Cardiac ventricle fibroblast (primary cell): ENCODE measurements around a stretch of chr10.

- RAMPAGE, long total RNA, result no peak
Measured at GRCh38 chr10:73916276-73917099, 5.6 kb downstream of the PLAU start.

GRCh38 chr10:73956466-73957245 lies 41.3 kb upstream of the VCL start:
- RAMPAGE, long total RNA, result no peak

DNA sequence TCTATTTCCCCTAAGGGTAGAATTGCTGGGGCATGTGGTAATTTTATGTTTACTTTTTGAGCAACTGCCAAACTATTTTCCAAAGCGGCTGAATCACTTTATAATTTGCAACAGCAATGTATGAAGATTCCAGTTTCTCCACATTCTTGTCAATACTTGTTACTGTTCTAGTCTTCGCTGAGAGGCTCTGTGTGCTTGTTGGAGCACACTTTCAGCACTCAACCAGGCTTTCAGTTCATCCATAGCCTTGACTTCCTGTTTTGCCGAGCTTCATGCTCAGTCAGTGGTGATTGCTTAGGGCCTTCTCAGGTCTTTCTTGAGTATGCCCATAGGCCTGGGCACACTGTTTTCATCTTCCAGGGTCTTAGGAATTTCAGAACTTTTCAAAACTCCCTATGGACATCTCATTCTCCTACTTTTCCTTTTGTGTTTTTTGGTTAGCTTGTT lies 39.1 kb downstream of the ADK start:
- RAMPAGE, long total RNA, result no peak

DNA sequence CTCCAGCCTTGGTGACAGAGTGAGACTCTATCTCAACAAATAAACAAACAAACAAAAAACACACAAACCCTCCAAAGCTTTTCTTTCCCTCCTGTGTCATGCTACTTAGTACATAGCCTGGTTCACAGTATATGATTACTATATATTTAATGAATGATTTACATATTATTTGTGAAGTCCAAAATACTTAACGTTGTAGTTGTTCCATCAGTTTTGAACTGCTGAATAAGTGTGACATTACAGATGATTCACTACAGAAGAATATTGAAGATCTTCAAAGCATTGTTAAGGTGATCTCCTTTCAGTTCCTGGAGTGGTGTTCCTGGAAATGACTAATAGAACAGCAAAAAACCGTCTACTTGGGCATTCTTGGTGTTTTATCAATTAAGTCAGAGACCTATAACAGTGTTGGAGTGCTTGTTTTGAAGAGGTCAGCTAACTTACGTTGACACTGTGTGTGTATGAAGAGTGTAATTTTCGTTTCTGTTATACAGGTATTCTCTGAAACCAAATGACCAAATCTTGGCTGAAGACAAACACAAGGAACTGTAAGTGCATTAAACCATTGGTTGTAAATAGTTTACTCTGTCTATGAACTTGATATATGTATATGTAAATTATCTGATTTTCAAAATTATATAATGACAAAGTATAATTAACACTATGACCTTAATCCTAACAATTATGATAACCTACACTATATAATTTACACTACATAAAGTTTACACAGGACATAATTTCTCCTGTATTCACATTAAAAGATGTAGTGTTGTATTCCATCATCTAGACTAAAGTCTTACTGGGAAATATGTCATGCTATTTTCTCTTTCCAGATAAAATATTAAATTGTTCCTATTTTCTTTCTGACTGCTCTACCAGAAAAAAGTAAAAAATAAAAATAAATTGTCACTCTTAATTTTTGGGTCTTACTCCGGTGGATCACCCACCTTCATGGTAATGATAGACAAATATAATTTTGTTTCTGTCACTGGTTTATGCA lies 73.3 kb downstream of the ADK start:
- RAMPAGE, long total RNA, result no peak

DNA sequence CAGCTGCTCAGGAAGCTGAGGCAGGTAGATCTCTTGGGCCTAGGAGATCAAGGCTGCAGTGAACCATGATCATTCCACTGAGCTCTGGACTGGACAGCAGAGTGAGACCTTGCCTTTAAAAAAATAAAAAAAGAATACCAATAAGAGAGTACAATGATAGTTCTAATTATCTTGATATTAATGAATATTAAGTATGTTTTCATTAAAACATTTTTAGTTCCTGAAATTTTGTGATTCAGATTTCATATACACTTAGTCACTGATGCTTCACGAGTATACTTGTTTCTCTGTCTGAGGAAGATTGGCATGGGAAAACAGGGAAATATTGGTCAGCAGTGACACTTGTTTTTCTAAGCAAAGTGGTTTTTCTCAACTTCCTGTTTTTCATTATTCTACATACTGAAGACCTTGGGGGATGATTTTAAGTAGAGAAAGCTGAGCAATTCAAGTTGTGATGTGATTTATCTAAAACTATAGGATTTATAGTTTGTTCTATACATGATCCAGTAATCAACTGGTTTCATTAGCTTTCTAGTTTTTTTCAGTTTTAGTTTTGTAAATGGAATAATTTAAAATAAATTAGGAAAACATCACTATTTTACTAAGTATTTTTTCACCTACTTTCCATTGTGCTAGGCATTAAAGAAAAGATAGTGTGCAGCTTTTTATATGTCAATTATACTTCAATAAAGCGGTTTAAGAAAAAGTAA lies 77.0 kb downstream of the ADK start:
- RAMPAGE, long total RNA, result no peak

GRCh38 chr10:74587465-74587792 lies 239.0 kb upstream of the KAT6B start:
- RAMPAGE, long total RNA, result no peak

- RAMPAGE, long total RNA, result no peak
Measured at GRCh38 chr10:74926821-74927452, 100.5 kb downstream of the KAT6B start.

GRCh38 chr10:75021692-75022557 lies 51.5 kb downstream of the DUSP29 start:
- RAMPAGE, long total RNA, result no peak

DNA sequence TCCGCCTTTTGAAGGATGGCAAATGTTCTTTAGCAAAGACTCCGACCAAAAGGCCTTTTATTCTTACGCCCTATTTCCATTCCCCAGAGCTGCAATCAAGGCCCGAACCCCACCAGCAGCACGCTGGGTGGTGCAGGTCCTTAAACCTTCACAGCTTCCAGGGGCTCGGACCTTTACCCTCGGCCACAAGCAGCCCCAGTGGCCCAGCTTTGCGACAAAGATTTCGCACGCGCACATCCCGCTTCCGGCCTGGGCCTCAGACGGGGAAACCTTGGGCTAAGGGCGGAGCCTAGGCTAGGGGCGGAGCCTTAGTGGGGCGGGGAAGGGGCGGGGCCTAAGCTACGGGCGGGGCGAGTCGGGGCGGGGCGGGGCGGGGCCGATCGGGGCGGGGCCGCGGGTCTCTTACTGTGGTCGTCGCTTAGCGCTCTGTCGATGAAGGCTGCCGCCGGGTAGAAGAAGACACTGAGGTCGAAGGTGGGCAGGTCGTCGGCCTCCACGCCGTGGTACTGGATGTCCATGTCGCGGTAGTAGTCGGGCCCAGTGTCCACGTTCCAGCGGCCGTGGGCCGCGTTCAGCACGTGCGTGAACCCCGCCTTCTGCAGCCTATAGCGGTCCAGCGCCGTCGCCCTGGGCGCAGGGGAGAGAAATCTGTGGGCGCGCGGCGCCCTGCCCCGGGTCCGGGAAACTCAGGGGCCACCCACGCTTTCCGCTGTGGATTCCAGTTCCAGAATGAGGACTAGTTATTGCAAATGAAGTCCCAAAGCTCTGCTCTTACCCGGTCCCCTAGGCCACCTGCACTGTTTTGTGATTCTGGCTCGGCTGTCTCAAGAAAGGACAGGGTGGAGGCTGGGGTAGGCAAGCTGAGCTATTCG lies 29.8 kb downstream of the DUSP29 start:
- RAMPAGE, long total RNA, result no peak

DNA sequence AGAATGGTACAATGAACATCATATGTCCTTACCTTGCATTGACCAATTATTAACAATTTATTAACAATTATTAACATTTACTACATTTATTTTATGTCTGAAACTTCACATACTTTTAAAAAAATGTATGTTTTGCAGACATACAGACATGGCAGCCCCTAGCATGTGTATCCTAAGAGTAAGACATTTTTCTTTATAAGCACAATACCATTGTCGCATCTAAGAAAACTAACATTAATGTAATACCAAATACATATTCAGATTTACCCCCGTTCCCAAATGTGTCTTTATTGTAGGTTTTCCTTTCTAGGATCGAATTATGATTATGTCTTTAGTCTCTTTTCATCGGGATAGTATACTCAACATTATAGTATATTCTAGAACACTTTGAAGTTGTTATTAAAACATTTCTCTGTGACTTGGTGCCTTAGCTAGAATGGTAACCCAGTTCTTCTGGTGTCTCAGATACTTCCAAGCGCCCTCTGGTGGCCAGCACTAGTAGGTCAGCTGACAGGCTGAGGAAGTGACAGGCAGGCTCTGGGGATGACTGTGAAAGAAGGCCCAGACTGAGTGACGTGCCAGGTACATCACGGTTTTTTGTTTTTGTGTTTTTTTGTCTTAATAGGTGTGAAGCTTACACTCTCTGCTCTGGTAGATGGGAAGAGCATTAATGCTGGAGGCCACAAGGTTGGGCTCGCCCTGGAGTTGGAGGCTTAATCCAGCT lies 5.3 kb downstream of the COMTD1 start:
- RAMPAGE, long total RNA, result no peak

DNA sequence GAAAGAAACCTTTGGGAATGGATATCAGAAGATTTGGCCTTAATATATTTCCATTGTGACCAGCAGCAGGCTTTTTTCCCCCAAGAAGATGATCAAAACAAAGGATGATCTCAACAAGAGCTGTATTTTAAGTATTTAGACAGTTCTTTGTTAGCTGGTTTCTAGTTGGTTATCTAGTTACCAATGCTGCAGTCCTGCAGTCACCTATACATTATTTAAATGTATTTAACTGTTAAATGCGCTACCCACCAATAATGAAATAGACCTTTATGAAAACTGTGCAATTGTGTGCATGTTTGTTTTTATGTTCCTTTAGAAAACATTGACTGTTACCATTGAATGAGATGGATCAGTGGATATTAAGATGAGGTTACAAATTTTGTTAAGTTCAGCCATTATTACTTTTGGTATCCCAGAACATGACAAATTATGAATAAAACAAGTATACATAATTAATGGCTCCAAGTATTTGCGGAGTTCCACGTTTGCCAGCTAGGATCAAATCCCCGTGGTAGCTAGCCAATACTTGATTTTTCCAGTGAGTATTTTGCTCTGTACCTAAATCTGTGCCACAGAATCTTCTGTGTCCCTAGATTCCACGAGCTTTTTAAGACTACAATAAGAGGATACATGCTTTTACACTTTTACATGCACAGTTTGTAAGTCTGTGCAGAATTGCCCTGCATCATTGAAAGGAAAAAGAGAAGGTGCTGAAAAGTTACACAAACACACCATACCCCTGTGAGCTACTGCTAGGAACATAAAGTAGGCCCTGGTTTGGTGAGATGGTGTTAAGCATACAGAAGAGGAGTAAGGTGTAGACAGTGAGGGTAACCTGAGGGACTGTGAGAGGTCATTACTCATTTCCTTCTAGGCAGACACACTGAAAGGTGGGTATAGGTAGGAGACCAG lies 4.5 kb downstream of the COMTD1 start:
- RAMPAGE, long total RNA, result no peak

DNA sequence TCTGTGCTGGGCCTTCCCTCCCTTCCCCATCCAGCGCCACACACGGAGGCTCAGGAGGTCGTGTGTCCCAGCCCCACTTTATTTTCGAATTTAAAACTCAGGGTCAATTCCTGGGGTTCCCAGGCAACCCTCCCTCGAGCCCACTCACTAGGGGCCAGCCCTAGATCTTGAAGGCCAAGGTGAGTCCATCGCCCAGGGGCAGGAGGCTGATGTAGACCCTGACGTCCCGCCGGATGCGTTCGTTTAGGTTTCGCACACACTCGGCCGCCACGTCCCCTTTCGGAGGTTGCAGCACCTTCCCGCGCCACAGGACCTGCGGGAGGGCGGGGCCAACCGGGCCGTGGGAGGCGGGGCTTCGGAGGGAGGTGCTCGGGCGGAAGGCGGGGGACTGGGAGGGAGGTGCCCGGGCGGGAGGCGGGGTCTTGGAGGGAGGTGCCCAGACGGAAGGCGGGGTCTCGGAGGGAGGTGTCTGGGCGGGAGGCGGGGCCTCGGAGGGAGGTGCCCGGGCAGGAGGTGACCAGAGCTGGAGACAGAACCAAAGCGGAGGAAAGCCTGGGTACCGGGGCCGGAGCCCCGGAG lies 1.8 kb downstream of the COMTD1 start:
- RAMPAGE, long total RNA, result no peak

- RAMPAGE, long total RNA, result no peak
Measured at GRCh38 chr10:75263686-75264273, 28.0 kb upstream of the COMTD1 start.

- RAMPAGE, long total RNA, result no peak
Measured at GRCh38 chr10:75428405-75429029, 2.9 kb upstream of the LRMDA start.

- RAMPAGE, long total RNA, result no peak
Measured at GRCh38 chr10:75439573-75440453, 8.4 kb downstream of the LRMDA start.

GRCh38 chr10:75468697-75469742 lies 37.6 kb downstream of the LRMDA start:
- RAMPAGE, long total RNA, result no peak

DNA sequence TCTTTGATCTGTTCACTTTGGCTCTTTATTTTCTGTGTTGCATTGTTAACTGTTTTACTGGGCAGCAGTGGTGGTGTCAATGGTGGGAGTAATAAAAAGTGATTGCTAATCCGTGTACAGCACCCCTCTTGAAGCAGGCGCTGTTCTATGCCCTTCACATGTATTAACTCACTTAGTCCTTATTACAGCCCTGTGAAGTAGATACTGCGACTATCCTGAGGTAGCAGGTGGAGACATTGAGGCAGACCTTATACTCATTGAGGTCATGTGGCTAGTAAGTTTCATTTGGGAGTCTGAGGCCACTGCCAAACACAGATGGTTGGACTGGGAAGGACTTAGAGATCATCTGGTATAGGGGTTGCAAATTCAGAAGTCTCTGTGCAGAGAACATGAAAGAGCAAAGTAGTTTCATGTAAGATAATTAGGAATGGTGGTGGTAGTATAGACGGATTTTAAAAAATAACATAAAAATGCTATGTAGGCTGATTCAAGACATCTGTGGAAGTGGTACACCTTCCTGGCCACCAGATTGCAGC lies 90.6 kb downstream of the LRMDA start:
- RAMPAGE, long total RNA, result no peak

GRCh38 chr10:75522952-75523463 lies 91.6 kb downstream of the LRMDA start:
- RAMPAGE, long total RNA, result no peak

GRCh38 chr10:75528067-75529128 lies 97.0 kb downstream of the LRMDA start:
- RAMPAGE, long total RNA, result no peak

GRCh38 chr10:75592249-75593135 lies 161.1 kb downstream of the LRMDA start:
- RAMPAGE, long total RNA, result no peak